Epithelial cell of proximal tubule (primary cell): Measurements from ENCODE around the genes SERPINF1 and SMG6.

DNA sequence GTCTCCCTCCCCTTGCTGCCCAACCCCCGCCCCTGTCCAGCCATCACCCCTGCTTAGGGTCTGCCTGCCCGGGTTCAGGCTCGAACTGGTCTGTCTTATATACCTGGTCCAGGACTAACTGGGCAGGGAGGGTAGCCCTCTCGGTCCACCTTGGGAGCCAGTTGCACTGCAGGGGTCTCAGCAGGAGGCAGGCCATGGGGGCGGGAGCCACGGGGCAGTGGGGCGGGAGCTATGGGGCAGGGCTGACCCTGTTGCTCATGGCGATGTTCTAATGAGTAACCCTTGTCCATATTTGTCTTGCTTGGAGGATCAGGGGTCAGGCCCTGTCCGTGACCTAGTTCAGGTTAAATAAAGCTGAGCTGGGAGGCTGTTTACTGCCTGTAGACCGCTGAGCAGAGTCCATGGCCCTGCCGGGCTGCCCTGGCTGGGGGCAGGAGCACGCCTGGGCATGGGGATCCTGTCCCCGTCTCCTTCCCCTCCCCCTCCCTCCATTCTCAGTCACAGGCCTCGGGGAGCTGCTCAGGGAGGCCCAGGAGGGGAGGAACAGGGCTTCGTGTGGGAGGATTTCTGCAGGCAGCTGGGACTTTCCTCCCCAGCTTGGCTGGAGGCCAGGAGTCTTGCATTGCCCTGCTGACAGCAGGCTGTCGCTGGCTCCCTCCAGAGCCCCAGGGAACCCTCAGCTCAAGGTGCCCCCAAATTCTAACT is 6.3 kb upstream of the SERPINF2 start:
- RAMPAGE, long total RNA: no peak
- RRBS: 25% methylated on average over 2 of the region's 16 CpGs

- RAMPAGE, long total RNA: no peak
- RRBS: no CpG with 5 or more reads among the region's 17 CpGs
These were observed at the start of gene SERPINF1 for GRCh38 chr17:1761605-1762175. TSS of gene SERPINF1 (plus strand) at chr17:1762060.

GRCh38 chr17:1782271-1782513 is 20.3 kb downstream of the SERPINF1 start:
- RAMPAGE, long total RNA: no peak
- RRBS: no CpG with 5 or more reads among the region's 4 CpGs

DNA sequence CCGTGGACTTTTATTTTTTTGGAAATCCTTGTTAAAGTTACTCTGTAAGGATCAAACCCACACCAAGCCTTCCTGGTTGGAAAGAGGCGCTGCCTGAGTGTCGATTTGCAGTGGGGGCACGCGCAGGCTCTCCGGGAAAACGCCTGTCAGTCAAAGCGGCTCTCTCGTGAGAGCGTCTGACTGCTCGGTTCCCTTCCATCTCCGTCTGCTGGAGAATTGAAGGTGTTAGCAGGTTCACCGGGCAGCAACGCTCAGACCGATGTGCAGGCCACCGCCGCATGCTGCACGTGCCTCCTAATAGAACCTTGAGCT is 75.3 kb downstream of the RPA1 start:
- RAMPAGE, long total RNA: no peak
- RRBS: 7% methylated on average over 5 of the region's 18 CpGs

- RAMPAGE, long total RNA: no peak
- RRBS: 52% methylated on average over 4 of the region's 32 CpGs
These were observed 77.6 kb downstream of the RTN4RL1 start for GRCh38 chr17:1947353-1948166.

DNA sequence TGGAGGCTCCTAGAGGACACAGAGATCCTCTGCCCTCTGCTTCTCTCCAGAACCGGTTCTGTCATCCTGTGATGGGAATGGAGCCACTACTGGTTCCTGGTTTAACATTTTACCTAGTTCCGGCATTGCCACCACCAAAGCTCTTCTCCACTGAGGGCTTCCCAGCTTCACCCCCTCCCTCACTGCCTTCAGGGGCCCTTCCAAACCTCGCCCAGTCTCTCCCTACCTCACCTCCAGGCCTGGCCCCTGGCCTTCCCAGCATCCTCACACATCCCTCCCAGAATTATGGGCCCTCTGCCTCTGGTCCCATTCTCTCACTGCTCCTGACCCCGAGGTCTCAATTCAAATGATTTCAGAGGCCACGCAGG is 58.5 kb downstream of the RTN4RL1 start:
- RAMPAGE, long total RNA: no peak
- RRBS: 88% methylated on average over 1 of the region's 5 CpGs

DNA sequence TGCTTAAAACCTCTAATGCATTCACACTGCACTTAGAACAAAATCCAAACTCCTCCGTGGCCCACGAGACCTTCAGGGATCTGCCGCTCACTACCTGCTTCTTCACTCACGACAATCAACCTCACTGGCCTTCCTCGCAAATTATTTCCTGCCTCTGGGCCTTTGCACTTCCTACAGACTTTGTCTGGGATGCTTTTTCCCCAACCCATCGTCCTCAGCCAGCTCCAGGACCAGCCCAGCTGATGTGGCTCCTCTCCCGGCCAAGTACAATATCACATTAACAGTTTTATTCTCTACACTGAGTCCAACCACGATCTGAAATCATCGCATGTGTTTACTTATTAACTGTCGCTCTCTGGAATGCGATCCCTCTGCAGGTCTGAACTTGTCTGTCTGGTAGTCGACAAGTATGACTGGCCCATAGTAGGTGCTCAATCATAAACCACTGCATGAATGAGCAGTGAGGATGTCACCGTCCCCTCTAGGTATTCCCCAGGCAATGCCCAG is 28.0 kb downstream of the RTN4RL1 start:
- RAMPAGE, long total RNA: no peak
- RRBS: no CpG with 5 or more reads among the region's 13 CpGs

GRCh38 chr17:2024125-2024745 is 899 bp downstream of the RTN4RL1 start:
- RAMPAGE, long total RNA: no peak
- RRBS: 4% methylated on average over 13 of the region's 59 CpGs

DNA sequence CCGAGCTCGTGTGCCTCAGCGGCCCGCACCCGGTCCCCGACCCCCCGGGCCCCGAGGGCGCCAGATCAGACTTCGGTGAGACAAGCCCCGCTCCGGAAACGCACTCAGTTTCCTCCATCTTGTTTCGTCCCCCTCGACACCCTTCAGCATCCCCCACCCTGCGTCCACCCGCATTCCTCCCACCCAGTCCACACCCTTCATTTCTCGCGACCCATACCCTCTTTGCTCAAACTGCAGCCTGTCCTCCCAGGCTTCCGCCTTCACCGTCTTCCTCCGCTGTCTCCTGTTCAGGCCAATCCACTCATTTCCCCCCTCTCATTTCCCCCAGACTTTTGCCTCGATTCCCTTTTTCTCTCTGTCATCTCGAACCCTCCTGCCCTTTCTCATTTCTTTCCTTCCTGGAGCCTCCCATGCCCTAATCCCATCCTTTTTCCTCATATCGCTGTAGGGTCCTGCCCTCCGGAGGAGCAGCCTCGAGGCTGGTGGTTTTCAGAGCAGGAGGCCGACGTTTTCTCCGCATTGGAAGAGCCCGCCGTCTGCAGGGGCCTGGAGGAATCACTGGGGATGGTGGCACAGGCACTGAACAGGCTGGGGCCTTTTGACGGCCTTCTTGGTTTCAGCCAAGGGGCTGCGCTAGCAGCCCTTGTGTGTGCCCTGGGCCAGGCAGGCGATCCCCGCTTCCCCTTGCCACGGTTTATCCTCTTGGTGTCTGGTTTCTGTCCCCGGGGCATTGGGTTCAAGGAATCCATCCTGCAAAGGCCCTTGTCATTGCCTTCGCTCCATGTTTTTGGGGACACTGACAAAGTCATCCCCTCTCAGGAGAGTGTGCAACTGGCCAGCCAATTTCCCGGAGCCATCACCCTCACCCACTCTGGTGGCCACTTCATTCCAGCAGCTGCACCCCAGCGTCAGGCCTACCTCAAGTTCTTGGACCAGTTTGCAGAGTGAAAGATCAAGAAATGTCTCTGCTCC is 621 bp downstream of the OVCA2 start:
- RAMPAGE, long total RNA: no peak
- RRBS: 1% methylated on average over 11 of the region's 41 CpGs

- RAMPAGE, long total RNA: no peak
- RRBS: 40% methylated on average over 20 of the region's 127 CpGs
These were observed 3.9 kb downstream of the HIC1 start for GRCh38 chr17:2058284-2059802.

- RAMPAGE, long total RNA: no peak
- RRBS: 94% methylated on average over 2 of the region's 25 CpGs
These were observed 6.5 kb downstream of the HIC1 start for GRCh38 chr17:2061206-2061920.

GRCh38 chr17:2087451-2088274 is 32.8 kb downstream of the HIC1 start:
- RAMPAGE, long total RNA: no peak
- RRBS: no CpG with 5 or more reads among the region's 13 CpGs

- RAMPAGE, long total RNA: no peak
- RRBS: no CpG with 5 or more reads among the region's 9 CpGs
These were observed 34.1 kb downstream of the HIC1 start for GRCh38 chr17:2088997-2089488.

DNA sequence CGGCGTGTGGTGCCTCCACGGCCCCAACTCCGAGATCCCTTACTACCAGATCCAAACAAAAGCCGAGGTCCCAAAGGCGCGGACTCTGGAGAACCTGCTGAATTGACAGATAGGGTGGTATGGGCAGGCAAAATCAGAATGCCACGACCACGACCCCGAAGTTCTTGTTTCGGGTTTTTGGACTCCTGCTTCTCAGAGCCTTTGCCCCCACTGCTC is 4.3 kb downstream of the SMG6 start:
- RAMPAGE, long total RNA: no peak
- RRBS: no CpG with 5 or more reads among the region's 11 CpGs

- RAMPAGE, long total RNA: no peak
- RRBS: 2% methylated on average over 33 of the region's 92 CpGs
These were observed at the start of gene SMG6 for GRCh38 chr17:2302898-2303938. TSS of gene SMG6 (minus strand) at chr17:2303785.

GRCh38 chr17:2334252-2335214 is 1.7 kb downstream of the TSR1 start:
- RAMPAGE, long total RNA: no peak
- RRBS: no CpG with 5 or more reads among the region's 10 CpGs

DNA sequence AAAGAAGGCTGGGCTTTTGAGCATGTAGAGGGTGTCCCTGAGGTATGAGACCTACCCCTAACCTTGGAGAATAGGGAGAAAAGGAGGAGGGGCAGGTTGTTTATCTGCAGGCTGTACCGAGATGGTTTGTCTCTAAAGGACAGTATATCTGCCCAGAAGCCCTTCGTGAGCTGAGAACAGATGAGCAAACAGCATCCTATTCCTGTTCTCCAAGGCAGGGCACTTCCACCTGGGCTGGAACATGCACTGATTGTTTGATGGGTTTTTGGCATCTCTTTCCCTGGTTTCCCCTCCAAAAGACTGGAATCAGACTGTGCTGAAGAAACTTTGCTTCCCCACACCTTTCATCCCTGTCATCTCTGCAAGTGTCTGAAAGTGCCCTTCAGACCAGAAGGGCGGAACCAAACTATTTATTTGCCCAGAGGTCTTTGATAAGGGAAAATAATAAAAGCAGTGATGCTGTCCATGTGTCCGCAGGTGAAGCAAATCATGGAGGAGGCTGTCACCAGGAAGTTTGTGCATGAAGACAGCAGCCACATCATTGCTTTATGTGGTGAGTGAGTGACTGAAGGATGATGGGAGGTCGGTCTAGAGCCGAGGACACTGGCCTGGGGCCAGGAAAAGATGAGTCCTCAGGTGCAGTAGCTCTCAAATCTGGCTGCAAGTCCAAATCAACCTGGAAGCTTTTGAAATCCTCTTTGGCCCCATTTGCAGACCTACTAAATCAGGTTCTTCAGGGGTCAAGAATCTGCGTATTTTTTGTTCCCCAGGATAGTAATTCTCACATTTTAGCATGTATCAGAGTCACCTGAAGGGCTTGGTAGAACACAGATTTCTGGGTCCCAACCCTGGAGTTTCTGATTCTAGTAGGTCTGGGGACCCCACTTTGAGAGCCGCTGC is 6.0 kb downstream of the SGSM2 start:
- RAMPAGE, long total RNA: no peak
- RRBS: no CpG with 5 or more reads among the region's 8 CpGs

DNA sequence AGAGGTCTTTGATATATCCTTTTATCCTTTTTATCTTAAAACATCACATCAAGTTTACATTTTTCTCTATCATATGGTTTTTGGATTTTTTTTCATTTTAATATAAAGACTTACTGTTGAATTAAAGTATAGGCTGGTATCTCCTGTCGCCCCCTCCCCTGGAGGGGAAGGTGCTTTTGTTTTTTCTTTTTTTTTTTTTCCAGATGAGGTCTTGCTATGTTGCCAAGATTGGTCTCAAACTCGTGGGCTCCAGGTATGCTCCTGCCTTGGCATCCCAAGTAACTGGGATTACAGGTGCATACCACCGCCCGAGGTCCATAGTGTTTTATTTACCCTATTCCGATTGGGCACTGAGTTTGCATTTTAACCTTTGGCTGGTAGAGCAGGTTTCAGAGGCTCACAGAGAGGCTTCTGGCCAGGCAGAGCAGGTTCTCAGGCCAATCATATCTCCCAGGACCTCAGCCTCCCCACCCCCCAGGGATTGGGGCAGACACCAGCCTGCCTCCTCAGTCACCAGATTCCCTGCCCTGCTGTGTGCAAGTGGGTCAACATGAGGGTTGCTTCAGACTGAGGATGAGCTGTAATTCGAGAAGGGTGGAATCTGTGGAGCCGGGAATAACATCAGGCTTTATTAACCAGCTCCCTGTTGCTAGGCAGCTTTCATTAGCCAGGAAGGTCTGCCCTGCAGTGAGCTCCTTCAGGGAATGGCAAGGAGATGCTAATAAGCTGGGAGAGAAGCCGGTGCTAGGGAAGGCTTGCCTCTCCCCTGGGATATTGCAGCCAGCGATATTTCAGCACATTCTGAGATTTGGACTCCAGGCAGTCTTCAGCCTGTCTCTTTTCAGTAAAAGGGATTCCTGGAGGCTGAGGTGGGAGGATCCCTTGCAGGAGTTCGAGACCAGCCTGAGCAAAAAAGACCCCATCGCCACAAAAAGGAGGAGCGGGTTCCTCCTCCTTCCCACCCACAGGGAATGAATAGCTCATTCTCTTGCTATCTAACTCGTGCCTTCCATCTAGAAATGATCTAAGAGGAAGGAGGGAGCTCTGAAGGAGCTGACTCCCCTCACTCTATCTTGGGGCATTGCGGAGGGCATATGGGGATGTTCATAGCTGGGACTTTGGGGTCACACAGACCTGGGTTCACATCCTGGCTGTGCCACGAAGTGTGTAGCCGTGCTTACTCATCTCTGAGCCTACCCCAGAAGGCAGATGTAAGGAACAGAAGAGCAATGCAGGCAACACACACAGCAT is 10.6 kb downstream of the SGSM2 start:
- RAMPAGE, long total RNA: no peak
- RRBS: no CpG with 5 or more reads among the region's 16 CpGs

DNA sequence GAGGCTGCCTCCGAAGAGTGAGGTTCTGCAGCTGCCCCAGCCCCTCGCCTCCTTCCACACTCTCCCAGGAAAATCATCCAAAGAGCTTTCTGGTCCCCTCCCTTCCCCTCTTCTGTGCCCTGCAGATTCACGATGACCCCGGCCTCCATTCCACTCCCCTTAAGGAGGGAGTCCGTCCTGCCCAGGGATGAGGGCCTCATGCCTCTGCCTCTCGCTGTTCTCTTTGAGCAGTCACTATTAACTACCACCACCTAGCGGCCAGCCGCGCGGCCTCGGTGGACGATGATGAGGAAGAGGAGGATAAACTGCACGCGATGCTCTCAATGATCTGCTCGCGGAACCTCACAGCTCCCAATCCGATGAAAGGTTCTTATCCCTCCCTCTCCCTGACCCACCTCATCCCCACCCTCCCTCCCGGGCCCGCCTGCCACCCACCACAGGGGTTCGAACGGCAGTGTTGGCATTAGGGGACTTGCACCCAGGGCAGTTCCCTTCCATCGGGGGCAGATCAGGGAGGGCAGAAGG is 29.8 kb downstream of the SGSM2 start:
- RAMPAGE, long total RNA: no peak
- RRBS: no CpG with 5 or more reads among the region's 22 CpGs

GRCh38 chr17:2392126-2393035 is 8.5 kb downstream of the MNT start:
- RAMPAGE, long total RNA: no peak
- RRBS: 1% methylated on average over 40 of the region's 73 CpGs